Myometrial cell (primary cell): ENCODE results near the genes RPL39, TEX13C and ZNF280C.

GRCh38 chrX:119791560-119792353 lies at the start of gene RPL39:
TSS of gene RPL39 (minus strand) at chrX:119791630.
- RAMPAGE, long total RNA: start-site peak on the minus strand at chrX:119791598-119791631, 1,799 and 2,106 reads in 2 replicates; start-site peak on the plus strand at chrX:119791962-119791994, 23 and 12 reads in 2 replicates

- RAMPAGE, long total RNA: no peak
These were observed 4.9 kb downstream of the NKAP start for GRCh38 chrX:119938613-119939088.

DNA sequence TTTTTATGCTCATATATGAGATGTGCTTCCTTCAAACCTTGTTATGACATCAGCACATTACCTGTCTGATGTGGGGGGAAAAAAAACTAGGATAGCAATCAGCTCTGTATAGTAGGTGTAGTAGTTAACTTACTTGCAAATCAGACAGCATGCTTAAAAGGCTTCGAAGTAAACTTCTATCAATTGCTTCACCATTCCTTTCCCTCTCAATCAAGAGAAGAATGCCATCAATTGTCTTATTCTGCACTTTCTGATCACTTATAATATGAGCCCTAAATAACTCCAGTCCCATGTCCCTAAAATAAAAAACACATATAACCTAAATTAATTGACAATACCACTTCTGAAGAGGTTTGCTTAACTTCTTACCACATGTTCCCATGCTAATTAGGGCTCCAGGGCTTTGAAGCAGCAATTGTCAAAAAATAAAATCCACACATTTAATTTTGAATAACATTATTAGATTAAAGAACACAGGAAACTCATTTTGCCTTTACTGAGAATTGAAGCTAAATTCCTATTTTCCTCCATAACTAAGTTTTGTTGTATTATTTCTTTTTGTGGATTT lies 16.3 kb downstream of the CUL4B start:
- RAMPAGE, long total RNA: no peak

DNA sequence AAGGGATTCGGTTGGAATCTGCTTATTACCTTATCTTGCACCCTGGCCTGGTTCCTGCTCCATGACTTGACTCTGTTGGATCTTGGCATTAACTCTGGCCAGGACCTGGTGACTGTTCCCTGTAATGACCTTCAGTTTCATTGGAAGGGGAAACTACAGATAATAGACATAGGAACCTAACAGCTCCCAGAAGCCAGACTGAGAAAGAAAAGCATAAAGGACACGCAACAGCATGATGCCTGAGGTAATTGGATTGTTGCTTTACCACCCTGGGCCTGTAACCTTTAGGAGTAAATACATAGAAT lies 762.3 kb upstream of the GRIA3 start:
- RAMPAGE, long total RNA: no peak

GRCh38 chrX:123184704-123185079 lies 614 bp downstream of the GRIA3 start:
- RAMPAGE, long total RNA: no peak

GRCh38 chrX:123482327-123482978 lies 250.4 kb downstream of the THOC2 start:
- RAMPAGE, long total RNA: no peak

GRCh38 chrX:123906395-123906881 lies 46.6 kb downstream of the XIAP start:
- RAMPAGE, long total RNA: no peak

DNA sequence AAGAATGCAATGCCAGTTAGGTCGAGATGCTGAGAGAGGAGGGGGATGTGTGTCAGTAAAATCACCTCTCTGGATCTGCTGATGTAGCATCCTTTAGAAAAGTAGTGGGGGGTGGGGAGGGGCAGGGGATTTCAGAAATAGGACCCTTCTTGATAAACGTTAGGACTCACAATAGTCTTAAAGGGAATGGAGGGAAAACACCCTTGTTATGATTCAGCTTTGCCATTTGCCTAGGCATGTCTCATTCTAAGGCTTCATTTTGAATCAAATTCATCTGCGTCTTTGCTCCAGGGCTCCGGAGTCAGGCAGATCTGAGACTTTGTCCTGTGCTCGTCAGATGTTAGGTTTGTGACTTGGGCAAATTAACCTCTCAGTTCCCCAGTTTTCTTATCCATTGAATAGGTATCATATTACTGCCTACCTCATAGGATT lies 902 bp downstream of the SH2D1A start:
- RAMPAGE, long total RNA: no peak

- RAMPAGE, long total RNA: no peak
These were observed at the start of gene TEX13C for GRCh38 chrX:125319635-125320101. TSS of gene TEX13C (plus strand) at chrX:125319871.

GRCh38 chrX:125690475-125690881 lies 370.8 kb downstream of the TEX13C start:
- RAMPAGE, long total RNA: no peak

DNA sequence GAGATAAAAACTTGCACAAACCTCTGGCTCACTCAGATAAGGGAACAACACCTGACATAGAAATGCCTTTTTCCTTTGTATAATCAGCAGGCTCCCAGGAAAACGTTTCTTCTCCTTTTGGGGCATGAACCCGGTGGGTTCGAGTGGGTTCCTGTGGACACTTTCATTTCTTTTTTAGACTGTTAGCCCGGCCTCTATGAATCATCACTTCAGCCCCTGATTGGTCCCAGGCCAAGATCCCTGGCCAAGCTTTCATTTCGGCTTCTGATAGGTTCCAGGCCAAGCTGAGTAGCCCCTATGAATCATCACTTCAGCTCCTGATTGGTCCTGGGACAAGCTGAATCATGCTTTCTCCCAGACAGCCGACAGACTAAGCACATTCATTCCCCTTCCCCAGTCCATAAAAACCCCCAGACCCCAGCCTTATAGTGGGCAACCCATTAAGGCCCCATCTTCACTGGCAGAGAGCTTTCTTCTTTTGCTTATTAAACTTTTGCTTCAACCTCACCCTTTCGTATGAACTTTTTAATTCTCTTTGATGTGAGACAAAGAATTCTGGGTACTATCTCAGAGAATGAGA lies 407.9 kb downstream of the DCAF12L2 start:
- RAMPAGE, long total RNA: no peak

- RAMPAGE, long total RNA: no peak
These were observed 402.0 kb downstream of the DCAF12L2 start for GRCh38 chrX:125764145-125764499.

GRCh38 chrX:127076958-127077423 lies 257.5 kb downstream of the PRR32 start:
- RAMPAGE, long total RNA: no peak

DNA sequence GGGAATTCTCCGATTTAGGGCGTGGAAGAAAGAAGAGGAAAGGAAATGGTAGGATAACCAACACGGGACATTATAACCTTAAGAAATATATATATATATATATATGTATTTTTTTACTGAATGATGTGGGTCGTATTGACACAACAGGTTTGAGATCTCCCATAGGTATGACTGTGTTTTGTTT lies 275 bp upstream of the OCRL start:
- RAMPAGE, long total RNA: no peak

GRCh38 chrX:129777784-129778065 lies 2.0 kb upstream of the SASH3 start:
- RAMPAGE, long total RNA: no peak

GRCh38 chrX:129960695-129962022 lies 21.3 kb upstream of the BCORL1 start:
- RAMPAGE, long total RNA: no peak

GRCh38 chrX:129980376-129981074 lies 1.9 kb upstream of the BCORL1 start:
- RAMPAGE, long total RNA: no peak

- RAMPAGE, long total RNA: no peak
These were observed 10.4 kb upstream of the ELF4 start for GRCh38 chrX:130120270-130121574.

- RAMPAGE, long total RNA: no peak
These were observed 486 bp downstream of the AIFM1 start for GRCh38 chrX:130165059-130165650.

DNA sequence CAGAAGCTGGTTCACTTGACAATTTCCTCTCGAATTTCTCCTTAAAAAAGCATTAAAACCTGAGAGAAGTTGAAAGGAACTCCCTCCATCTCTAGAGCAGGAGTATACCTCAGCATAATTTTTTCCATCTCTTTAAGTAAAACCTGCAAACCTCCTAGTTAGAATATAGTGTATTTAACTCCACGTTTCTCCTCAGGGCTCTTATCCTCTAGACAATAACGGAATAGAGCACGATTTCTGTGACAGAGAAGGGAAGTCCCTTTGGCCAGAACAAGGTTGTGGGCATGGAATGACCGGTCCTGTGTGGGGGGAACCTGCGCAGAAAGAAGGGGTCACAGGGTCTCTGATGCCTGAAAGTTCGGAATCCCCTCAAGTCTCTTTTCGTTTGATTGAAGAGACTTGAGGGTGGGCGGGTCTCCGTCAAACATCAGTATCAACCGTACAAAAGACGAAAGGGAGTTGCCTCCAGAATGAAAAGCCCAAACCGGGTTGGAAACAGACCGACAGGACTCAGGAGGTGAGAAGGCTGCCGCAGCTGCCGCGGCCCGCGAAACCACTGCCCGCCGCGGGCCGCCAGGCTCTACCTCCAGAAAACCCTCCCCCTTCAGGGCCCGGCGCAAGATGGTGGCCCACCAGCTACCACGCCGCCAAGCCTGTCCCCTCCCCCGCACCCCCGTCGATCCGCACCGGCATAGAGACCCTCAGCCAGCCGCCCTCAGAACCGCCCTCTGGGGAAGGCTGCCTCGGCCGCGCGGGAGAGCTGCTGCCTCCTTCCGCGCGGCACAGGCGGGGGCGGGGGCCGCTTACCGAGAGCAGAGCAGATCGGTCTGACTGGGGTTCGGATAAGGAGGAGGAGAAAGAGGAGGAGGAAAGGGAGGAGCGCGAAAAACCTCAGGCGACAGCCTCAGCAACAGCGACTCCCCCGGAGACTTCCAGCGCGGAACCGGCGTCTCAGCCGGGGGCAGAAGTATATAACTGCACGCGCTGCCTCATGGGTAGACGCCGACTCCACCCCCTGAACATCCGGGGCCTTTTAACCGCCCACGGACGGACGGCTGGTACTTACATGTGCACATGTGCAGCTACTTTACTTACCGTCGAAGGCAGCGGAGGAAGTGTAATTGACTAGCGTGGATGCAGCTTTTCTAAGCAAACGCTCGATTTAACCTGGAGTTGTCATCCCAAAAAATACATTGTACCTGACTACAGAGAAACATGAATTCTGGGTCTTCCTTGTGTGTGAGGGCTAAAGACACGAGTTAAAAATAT lies at the start of gene ZNF280C:
TSS of gene ZNF280C (minus strand) at position 945 of the 1,269 bp plus-strand sequence.
- RAMPAGE, long total RNA: start-site peak on the minus strand centred at position 849 of the sequence, 40 bp wide, 36 and 72 reads in 2 replicates